Endothelial cell (in vitro differentiated cells): ENCODE results near the gene STK17A.

- PRO-cap = no peak
These were observed 3.4 kb downstream of the INHBA start for GRCh38 chr7:41699239-41700072.

DNA sequence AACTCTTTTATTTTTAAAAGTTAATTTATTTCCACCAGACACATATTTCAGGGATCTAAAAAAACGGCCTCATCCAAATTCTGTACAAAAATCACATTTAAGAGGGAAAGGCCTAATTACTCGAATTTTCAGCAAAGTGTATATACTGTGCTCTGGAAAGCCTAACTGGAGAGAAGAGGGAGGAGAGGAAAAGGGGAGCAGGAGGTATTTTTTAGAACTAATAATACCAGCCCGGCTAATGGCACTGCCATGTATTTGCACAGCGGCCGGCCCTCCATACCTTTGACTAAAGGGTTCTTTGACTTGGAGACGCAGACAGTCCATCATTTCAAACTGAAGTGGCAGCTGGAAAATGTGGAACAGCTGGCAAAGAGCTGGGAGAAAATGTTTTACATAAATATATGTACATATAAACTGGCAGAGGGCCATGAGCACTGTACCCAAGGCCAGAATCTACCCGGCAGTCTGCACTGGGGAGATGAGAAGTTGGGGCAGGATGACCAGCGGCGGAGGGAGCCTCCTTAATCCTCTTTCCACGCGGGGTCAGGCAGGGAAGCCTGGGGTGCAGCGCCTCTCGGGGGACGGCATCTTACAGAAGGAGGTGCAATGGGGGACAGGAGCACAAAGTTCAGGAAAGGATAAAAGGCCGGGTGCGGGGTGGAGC lies 1.4 kb downstream of the GLI3 start:
- PRO-cap = no peak

DNA sequence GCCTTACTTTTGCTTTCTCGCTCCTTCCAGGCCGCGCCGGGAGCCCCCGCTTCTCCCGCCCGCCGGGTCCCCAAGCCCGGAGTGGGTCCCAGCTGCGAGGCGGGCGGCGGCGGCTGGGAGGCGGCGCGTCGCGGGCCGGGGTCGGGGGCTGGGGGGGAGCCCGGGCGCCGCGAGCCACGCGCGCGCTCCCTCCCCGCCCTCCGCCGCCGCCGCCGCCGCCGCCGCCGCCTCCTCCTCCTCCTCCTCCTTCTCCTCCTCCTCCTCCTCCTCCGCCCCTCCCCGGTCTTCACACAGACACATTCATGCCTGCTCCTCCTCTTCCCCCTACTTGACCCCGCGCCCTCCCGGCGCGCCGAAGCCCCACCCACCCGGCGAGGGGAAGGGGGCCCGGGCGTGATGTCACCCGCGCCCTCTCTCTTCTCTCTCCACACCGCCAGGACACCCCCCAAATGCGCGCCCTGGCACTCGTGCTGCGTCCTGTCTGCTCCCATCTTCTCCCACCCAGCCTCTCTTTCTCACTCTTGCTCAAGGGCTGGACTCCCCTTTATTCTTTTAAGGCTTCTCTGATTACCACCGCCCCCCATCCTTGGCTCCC lies 865 bp upstream of the GLI3 start:
- PRO-cap = bidirectional peak, plus-strand start outside the sequence, minus-strand start at position 330 of the sequence

- PRO-cap = unidirectional peak, plus-strand start at chr7:42911668
These were observed 650 bp downstream of the C7orf25 start for GRCh38 chr7:42911059-42911781.

GRCh38 chr7:42913409-42914025 lies 1.6 kb upstream of the C7orf25 start:
- PRO-cap = no peak

DNA sequence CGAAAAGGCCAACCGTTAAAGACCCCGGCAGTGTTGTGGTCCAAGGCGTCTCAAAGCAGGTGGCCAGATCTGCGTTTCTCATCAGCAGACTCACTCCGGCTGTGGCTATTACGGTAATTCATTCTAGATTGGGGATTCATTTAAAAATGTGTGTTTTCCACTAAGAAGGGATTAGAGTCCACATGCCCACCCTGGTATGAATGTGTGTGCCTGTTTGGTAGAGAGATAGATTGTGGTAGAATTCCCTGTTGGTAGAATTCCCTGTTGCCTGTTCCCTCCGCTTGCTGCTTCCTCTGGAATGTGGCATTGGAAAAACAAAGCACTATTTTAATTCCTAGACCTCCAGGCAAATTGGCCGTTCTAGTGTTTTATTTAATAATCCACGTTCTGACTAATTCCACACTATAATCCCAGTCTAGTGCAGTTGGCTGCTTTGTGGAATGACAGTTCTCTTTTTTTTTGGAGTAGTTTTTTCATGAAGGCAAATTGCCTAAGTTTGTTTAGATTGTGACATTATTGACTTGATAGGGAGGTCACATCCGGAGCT lies 1.9 kb downstream of the HECW1 start:
- PRO-cap = no peak

GRCh38 chr7:43582688-43583277 lies at the start of gene STK17A:
Gene STK17A, plus strand, starts transcription at chr7:43583108.
- PRO-cap = unidirectional peak, plus-strand start at chr7:43583108

- PRO-cap = no peak
These were observed 49.5 kb downstream of the STK17A start for GRCh38 chr7:43632157-43632958.

GRCh38 chr7:43693899-43694792 lies 35.2 kb downstream of the COA1 start:
- PRO-cap = no peak

DNA sequence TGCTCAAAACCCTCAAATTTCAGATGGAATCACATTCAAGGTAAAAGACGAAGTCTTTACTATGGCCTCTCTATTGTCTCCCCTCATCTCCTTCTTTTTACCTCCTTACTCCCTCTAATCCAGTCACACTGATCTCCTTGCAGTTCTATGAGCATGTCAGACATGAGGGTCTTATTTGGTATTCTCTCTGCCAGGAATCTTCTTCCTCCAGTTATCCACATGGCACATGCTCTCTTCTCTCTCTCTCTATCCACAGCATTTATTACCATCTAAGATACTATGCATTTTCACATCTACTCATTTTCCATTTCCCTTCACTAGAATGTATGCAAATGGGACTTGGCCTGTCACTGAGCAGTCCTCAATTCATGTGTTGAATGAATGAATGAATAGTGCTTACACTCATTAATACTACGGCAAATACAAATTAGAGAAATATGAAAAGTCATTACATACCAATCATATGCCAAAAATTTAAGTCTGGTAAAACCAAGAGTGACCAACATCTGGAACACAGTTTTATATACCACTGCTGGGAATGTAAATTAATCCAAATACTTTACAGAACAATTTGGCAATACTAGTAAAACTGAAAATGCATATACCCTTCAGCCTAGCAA lies 34.0 kb downstream of the COA1 start:
- PRO-cap = no peak

DNA sequence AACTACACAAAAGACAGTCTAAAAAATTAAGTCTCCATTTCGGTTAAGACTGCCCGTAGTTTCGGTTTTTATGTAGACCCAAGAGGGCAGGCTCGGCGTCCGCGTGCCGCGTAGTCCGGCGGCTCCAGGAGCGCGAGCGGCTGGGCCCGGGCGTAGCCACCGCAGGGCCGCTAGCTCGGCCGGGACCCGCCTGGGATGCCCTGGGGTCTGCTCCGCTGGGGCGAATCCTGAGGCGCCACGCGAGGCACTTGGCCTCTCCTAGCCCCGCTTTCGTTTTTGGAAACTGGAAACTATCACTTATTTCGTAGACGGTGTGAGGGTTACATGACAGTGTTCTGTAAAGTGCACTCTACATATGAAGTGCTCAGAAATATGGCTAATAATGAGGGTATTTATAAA lies 488 bp downstream of the BLVRA start:
- PRO-cap = no peak

DNA sequence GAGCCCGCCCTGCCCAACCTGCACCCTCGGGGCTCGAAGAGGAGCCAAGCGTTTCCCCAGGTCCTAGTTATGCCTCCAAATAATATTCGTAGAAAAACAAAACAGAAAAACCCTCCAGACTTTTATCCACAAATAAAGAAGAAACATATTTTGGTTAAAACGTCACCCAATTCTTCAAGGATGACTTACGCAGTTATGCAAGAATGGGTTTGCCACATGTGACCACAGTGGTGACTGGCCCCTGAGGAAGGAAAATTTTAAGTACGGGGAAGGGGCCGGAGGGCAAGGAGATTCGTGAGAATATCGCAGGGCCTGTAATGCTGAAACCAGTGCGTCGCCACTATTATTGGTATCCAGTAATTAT lies 494 bp upstream of the MRPS24 start:
- PRO-cap = no peak

- PRO-cap = no peak
These were observed 7.7 kb upstream of the MRPS24 start for GRCh38 chr7:43876993-43877393.

- PRO-cap = no peak
These were observed 5.4 kb downstream of the URGCP start for GRCh38 chr7:43900924-43901395.

DNA sequence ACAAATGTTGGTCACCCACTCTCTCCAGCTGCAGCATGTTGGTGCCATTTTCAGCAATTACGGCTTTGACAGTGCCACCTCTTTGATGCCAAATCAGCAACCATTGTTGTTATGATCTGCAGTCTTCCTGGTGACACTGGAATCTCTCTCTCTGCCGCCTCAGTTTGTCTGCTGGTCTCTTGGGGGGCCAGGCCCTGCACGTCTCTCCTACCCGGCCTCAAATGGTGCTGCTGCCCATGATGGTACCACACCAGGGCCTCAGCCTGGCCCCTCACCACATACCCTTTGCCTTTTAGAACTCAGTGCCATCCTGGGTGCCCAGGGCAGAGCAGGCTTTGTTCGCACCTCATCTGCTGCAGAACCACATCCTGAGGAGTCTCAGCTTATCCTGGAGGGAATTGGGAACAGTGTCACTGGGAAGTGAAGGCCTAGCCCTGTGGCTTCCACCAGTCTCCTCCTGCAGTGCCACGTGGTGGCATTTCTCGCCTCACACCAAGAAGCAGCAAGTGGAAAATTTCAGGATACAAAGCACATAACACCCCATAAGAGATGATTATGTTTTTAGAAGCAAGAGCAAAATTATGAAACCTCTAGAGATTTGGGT lies 26.7 kb downstream of the UBE2D4 start:
- PRO-cap = no peak

DNA sequence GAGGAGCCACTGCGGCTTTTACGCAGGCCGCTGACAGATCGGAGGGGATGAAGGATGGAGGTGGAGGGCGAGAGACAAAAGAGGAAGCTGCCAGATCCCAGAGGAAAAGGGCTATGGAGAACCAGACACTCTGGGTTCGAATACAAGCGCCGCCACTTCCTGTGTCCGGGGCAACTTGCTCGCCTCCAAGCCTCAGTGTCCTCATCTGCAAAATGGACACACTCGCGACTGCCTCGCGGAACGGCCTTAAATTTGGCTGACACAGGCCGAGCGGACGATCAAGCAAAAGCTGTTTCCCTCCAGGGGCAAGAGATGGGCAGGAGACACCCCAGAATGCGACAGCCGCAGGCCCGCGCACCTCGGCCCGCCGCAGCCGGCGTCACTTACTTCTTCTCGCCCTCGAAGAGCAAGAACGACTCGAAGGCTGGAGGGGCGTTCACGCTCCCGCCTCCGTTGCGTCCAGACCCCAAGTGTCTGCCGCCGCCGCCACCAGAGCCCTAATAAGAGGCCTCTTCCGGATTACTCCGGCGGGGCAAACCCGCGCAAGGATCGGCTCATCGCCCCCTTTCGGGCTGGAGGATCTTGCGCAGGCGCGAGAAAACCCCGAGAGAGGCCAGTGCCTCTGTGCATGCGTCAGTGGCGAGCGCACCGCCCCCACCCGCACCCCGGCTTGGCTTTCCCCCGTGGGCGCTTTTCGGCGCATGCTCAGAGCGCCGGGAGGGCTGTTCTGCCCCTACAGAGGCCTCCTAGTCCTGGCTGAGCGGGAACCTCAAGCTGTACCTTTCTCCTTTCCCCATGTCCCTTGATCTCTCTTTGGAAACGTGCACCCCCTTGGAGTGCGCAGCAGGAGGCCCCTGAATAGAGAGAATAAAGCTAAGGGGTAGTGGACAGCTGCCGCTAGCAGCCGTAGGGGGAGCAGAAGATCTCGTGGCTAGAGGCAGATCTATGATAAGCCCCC lies 21.3 kb downstream of the SPDYE1 start:
- PRO-cap = bidirectional peak, plus-strand start at position 262 of the sequence, minus-strand start at position 115 of the sequence; bidirectional peak, plus-strand start at position 708 of the sequence, minus-strand start at position 472 of the sequence

- PRO-cap = no peak
These were observed 5.4 kb upstream of the DBNL start for GRCh38 chr7:44038811-44039709.

GRCh38 chr7:44076884-44077116 lies 5.5 kb downstream of the POLM start:
- PRO-cap = no peak

- PRO-cap = no peak
These were observed 2.3 kb upstream of the POLM start for GRCh38 chr7:44084679-44085069.

DNA sequence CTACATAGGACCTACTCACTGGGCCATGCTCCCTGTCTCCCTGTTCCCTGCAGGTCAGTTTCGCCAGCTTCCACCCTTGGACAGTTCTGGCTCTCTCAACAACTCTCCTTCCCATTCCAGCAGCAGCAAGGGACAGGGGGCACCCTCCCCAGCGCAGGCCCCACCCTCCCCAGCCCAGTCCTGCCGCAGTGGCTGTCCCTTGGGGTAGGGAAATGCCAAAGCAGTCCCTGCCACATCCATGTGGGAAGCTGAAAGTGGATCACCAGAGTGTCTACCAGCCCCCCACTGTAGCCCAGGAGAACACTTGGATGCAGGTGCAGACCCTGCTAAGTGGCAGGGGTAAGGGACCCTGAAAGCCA lies 2.5 kb upstream of the AEBP1 start:
- PRO-cap = no peak